SK-MEL-5 (cell line): ENCODE measurements around a stretch of chr7.

DNA sequence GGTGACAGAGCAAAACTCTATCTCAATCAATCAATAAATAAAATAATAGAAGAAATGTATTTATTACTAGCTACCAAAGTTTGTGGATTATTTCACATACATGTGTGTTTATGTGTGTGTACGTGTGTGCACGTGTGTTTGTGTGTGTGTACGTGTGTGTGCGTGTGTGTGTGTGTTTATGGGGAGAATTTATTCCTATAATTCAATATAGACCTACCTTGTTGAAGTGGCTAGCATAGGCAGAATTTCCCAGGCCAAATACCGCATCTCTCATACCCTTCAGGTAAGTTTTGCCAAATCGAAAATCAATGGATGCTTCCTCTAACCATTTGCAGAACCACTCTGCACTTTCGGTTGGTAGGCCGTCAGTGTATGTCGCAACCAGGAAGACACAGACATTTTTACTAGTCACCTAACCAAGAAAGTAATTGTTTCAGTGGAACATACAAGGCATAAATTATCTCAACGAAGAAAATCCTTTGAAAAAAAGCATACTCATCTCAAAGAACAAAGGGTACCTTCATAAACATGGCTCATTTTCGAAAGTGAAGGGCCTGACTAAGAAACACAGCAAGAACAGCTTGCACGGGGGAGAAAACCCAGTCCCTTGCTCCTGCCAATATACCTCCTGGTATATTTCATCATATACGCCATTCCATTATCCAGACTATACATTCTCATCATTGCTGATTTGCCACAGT is 17.6 kb downstream of the TYW1B start:
RAMPAGE:
- cytosol, long total RNA = no peak
- long total RNA = no peak
- nucleus, long total RNA = no peak

DNA sequence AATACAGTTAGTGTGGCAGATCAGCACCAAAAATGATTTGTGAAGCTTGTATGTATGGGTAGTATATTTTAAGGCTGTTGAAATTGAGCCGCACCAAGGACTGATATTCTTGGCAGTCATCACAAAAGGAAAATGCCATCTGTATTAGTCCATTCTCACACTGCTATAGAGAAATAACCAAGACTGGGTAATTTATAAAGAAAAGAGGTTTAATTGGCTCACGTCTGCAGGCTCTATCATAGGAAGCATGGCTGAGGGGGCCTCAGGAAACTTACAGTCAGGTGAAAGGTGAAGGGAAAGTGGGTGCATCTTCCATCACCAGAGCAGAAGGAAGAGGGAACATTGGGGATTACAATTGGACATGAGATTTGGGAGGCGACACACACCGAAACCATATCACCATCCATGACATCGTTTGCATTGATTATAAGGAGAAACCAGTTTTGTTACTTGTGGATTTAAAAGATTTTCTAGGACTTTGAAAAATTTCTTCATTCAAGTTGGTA is 42.9 kb upstream of the POM121 start:
RAMPAGE:
- cytosol, long total RNA = no peak
- long total RNA = no peak
- nucleus, long total RNA = no peak

GRCh38 chr7:72912028-72912555 is 12.8 kb upstream of the POM121 start:
RAMPAGE:
- cytosol, long total RNA = no peak
- long total RNA = no peak
- nucleus, long total RNA = no peak

DNA sequence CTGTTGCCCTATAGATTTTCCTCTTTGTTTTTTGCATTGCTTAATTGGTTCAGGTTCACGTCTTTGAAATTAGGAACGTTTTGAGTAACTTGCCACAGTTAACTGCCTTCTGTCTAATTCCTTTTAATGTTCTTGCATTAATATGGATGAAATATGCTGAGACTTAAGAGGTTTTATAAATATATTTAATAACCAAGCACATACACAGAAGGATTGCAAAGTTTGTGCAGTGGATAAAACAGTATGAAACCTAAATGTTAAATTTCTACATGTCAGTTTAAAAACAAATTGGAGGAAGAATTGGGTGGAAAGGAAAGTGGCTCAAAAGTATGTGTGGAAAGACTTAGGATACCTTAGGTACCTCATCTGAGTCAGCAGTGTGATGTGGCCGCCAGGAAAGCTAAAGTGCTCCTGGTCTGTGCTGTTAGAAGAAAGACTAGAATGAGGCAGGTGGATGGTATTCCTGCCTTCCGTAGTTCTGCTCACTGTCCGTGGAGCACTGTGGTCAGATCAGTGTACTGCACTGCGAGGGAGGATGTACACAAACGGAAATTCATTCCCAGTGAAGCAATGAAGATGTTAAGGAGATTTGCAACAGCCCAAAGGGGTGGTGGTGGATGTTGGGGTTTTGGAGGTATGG is 3.7 kb downstream of the POM121 start:
RAMPAGE:
- cytosol, long total RNA = no peak
- long total RNA = no peak
- nucleus, long total RNA = no peak

GRCh38 chr7:72929948-72930885 is 5.3 kb downstream of the POM121 start:
RAMPAGE:
- cytosol, long total RNA = no peak
- long total RNA = no peak
- nucleus, long total RNA = no peak

DNA sequence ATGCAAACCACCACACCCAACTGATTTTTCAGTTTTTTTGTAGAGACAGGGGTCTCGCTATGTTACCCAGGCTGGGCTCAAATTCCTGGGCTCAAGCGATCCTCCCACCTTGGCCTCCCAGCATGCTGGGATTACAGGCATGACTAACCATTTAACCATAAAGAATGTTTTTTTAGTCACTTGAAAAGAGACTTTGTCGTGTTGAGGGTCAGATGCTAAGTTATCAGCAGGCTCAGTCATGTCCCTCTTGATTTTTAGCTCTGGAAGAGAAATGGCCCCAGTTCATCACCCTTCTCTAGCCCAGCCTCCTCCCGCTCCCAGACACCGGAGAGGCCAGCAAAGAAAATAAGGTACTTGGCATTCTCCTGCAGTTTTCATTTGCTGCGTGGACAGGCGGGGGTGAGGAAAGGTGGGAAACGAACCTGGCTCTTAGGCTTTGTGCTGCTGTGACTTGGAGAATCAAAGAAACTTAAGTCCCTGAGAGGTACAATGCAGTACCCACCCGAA is 13.5 kb downstream of the POM121 start:
RAMPAGE:
- cytosol, long total RNA = no peak
- long total RNA = no peak
- nucleus, long total RNA = no peak

DNA sequence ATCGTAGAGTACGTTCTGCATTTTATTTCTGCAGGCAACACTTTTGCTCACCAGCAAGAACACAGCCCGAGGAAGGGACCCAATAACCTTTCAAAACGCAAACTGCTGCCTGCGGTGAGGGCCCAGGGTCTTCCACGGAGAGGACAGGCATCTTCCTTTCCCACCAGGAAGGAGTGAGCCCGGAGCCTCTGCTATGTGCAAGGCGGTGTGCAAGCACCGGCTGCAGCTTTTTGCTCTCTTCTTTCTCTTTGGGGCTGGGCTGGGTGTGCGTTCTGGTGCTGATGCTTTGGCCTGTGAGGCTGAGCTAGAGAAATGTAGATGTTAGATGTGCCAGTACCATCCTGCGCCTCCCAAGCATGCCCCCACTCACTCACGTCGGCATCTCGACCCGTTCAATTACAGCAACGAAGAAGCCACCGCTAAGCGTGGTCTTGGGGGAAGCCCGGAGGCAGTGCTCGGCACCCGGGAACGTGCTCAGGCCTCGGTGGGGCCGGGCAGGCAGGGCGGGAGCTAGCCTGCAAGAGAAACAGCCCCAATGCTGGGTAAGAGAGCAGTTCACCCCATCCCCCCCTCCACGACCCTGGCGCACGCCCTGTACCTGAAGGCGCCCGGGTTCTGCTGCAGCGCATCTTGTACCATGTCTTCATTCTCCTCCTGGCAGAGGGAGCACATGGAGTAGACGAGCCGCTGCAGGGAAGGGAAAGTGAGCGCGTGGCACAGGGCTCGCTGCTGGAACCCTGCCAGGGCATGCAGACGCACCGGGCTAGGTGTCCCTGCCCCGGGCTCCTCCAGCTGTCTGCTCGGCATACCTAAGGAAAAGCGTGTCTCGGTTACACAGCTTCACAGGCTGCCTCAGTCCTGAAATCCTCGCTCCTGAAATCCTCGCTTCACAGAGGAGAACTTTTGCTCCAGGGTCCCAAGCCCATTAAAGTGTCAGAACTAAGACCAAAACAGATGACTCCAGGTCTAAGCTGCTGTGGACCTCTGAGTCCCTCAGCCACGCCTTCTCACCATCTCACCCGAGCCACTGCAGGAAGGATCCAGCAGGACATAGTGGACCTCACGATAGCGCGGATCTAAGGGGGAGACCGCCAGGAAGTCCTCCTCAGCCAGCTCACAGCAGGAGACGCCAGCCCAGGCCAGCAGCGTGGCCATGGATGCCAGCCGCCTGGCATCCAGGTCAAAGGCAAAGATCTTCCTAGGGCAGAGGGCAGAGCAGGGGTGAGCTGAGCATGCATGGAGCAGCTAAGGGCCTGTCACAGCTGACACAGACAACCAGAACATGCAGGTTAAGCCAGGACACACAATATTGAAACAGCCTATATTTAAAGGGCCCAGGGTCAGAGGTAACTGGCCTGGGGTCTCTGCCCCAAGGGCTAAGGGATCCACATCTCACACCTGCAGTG is 20.5 kb downstream of the TRIM74 start:
RAMPAGE:
- cytosol, long total RNA = no peak
- long total RNA = no peak
- nucleus, long total RNA = no peak

DNA sequence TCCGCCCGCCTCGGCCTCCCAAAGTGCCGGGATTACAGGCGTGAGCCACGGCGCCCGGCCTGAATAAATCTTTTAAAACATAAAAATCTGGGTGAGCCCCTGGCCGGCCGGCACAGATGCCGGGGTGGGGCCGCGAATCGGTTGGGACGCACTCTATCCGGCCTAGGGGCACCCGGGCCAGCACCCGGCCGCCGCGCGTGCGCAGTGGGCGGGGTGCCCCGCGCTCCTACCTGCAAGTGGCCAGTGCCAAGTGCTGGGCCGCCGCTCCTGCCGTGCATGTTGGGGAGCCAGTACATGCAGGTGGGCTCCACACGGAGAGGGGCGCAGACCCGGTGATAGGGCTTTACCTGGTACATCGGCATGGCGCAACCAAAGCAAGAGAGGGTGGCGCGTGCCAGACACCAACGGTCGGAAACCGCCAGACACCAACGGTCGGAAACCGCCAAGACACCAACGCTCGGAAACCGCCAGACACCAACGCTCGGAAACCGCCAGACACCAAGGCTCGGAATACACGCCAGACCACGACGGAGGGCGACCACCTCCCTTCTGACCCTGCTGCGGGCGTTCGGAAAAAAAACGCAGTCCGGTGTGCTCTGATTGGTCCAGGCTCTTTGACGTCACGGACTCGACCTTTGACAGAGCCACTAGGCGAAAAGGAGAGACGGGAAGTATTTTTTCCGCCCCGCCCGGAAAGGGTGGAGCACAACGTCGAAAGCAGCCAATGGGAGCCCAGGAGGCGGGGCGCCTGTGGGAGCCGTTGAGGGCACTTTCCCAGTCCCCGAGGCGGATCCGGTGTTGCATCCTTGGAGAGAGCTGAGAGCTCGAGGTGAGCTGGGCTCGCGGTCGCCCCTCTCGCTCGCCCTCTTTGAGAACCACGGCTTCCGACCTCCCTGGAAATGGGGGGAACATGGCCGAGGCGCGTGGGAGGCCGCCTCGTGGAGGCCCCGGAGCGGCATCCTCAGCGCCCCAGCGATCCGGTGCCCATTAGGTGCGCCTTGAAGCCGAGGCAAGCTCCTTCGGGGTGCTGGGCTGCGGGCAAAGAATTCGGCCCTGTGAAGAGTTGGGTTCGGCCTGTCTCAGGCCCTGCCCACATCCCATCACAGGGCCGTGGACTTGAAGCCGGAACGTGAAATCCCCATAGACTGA is 23.8 kb downstream of the SPDYE8 start:
RAMPAGE:
- cytosol, long total RNA = start-site peak on the minus strand centred at position 552 of the sequence, 11 bp wide, 71 and 74 reads in 2 replicates; start-site peak on the plus strand centred at position 785 of the sequence, 22 bp wide, 44 and 67 reads in 2 replicates
- long total RNA = start-site peak on the minus strand centred at position 552 of the sequence, 9 bp wide, 102 and 95 reads in 2 replicates; start-site peak on the plus strand centred at position 786 of the sequence, 25 bp wide, 61 and 65 reads in 2 replicates
- nucleus, long total RNA = start-site peak on the minus strand centred at position 552 of the sequence, 10 bp wide, 658 and 100 reads in 2 replicates

DNA sequence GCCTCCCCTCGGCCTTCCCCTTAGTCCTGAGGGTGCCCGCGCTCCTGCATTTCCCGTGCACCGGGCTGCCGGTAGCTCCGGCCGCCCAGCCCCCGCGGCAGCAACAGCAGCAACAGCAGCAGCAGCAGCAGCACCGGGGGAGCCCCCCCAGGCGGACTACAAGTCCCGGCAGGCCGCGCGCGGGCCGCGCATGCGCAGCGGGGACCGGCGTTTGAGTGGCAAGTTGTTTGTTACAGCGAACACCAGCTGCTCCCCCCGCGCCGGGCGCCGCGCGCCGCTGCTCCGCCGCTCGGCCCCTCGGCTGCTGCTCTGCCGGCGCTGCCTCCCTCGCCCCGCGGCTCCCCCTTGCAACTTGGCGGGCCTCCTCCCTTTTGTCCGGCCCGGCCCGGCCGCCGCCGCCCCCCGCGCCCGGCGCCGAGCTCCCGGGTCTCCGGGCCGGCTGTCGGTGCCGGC is 501 bp downstream of the SPDYE10 start:
RAMPAGE:
- cytosol, long total RNA = no peak
- long total RNA = no peak
- nucleus, long total RNA = no peak

DNA sequence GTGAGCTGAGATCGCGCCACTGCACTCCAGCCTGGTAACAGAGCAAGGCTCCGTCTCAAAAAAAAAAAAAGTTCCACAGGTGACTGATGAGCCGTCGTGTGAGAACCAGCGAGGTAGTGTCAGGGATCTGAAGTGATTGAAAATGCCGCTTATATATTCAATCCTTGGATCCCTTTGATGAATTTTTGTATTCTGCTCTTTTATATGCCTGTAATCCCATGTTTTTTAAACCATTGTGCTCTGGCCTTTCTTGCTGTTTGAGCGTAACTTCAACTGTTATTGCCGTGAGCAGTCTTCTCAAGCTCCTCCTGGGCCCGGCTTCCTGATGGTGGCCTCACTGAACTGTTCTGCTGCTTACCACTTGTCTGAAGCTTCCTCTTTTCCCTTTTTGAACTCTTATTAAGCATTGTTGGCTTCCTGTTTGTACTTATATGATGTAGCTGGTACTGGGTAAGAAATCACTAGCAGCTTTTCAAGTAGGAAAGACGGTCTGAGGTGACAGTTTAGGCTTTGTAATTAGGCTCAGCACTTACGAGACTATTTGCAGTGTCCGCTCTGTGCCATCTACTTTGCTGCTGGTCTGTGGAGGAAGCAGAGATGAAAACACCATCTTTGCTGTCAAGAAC is 16.7 kb downstream of the NSUN5 start:
RAMPAGE:
- cytosol, long total RNA = no peak
- long total RNA = no peak
- nucleus, long total RNA = no peak

DNA sequence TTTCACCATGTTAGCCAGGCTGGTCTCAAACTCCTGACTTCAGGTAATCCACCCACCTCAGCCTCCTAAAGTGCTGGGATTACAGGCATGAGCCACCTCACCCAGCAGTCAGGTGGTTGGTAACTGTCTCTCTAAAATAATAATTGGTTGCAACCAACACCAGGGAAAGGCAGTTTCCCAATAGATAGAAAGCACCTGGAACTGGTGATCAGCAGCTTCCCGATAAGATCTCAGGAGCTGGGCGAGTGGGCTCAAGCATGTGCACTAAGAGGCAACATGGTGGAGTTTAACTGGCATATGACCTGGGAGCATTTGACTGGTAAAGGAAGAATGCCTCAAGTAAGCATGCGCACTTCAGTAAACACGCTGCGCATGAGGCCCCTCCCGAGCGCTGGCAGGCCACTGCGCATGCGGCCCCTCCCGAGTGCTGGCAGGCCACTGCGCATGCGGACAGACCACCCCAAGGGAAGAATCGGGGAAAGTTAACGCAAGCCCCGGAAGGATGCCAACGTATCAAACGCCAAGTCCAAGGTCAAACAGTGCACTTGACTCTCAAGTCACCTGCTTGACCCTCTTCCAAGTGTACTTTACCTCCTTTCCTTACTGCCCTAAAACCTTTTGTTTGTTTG is 34.3 kb upstream of the FZD9 start:
RAMPAGE:
- cytosol, long total RNA = no peak
- long total RNA = no peak
- nucleus, long total RNA = no peak

GRCh38 chr7:73477786-73478109 is 44.2 kb downstream of the FZD9 start:
RAMPAGE:
- cytosol, long total RNA = no peak
- long total RNA = no peak
- nucleus, long total RNA = no peak

RAMPAGE:
- cytosol, long total RNA = no peak
- long total RNA = no peak
- nucleus, long total RNA = no peak
These were observed 1.8 kb downstream of the BCL7B start for GRCh38 chr7:73555709-73556149.

RAMPAGE:
- cytosol, long total RNA = no peak
- long total RNA = no peak
- nucleus, long total RNA = no peak
These were observed 4.3 kb downstream of the TBL2 start for GRCh38 chr7:73573925-73574676.

RAMPAGE:
- cytosol, long total RNA = no peak
- long total RNA = no peak
- nucleus, long total RNA = no peak
These were observed 812 bp downstream of the TBL2 start for GRCh38 chr7:73577544-73577989.

DNA sequence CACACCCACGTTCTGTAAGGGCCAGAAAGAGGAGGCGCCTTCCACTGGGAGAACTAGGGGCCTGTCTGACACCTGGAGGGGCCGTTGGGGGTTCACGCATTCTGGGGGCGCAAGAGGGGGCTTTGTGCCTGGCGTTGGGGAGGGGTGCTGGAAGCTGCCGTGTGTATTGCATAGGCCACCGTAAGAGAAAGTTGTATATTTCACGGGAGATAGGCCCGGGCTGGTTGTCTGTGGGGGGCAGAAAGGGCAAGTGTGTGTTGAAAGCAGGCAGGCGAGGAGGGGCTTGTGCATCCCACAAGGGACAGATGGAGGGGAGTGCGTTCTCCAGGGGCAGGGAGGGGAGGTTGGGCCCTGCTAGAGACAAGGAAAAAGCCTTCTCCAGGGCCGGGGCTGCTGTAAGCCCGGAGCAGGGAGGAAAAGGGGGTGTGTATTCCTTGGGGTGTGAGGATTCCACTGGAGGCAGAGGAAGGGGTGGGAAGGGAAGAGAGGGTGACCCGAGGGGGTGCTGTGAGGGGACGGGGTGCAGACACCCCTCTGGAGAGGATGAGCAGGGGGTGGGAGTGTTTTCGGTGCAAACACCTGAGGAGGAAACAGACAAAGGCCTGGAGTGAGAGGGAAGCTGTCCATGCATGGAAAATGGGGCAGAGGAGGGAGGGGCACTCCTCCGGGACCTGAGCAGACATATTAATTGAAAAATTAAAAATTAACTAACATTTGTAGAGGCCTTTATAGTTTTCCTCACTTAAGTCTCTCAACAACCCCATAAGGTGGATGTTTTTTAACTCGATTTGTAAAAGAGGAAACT is 977 bp downstream of the VPS37D start:
RAMPAGE:
- cytosol, long total RNA = no peak
- long total RNA = no peak
- nucleus, long total RNA = no peak

GRCh38 chr7:73682725-73683303 is 439 bp downstream of the DNAJC30 start:
RAMPAGE:
- cytosol, long total RNA = no peak
- long total RNA = no peak
- nucleus, long total RNA = no peak

GRCh38 chr7:73851368-73852059 is 9.2 kb upstream of the METTL27 start:
RAMPAGE:
- cytosol, long total RNA = no peak
- long total RNA = no peak
- nucleus, long total RNA = no peak

RAMPAGE:
- cytosol, long total RNA = no peak
- long total RNA = no peak
- nucleus, long total RNA = no peak
These were observed 29.2 kb downstream of the TMEM270 start for GRCh38 chr7:73890116-73890513.

RAMPAGE:
- cytosol, long total RNA = no peak
- long total RNA = no peak
- nucleus, long total RNA = no peak
These were observed 43.2 kb upstream of the ELN start for GRCh38 chr7:73984669-73985235.